Endometrial microvascular endothelial cells (primary cell): ENCODE measurements around a stretch of chr2.

- RAMPAGE, long total RNA: no peak
Measured at GRCh38 chr2:178242070-178242799, 47.9 kb downstream of the OSBPL6 start.

- RAMPAGE, long total RNA: no peak
Measured at GRCh38 chr2:178570376-178570979, 90.2 kb downstream of the PLEKHA3 start.

- RAMPAGE, long total RNA: no peak
Measured at GRCh38 chr2:178586351-178587078, 106.3 kb downstream of the PLEKHA3 start.

- RAMPAGE, long total RNA: no peak
Measured at GRCh38 chr2:178618209-178618586, 137.9 kb downstream of the PLEKHA3 start.

DNA sequence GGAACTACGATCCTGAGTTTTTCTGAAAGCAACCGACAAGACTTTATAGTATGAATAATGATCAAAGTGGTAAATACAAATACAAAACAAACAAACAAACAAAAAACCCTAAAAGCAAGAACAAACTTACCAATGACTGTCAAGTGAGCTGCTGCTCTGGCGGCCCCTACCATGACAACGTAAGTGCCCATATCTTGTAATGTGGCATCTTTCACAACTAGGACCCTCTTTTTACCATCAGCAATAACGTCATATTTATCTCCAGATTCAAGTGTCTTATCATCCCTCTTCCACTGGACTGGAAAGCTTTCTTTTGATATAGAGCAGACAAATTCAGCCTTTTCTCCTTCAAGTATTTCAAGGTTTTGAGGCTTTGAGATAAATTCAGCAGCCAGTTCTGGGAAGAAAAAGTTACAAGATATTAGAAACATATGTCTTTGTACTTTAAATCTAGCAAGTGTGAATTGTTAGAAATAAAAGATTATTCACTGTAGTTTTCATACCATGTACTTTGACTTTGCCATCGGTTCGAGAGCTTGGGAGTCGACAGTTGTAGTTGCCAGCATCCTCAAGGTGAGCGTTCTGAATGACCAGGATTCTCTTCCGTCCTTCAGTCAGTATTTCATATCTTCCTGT, 140.8 kb downstream of the PLEKHA3 start:
- RAMPAGE, long total RNA: no peak

- RAMPAGE, long total RNA: no peak
Measured at GRCh38 chr2:178748259-178748730, 58.9 kb downstream of the TTN start.

GRCh38 chr2:178819977-178820490, 12.8 kb upstream of the TTN start:
- RAMPAGE, long total RNA: no peak

DNA sequence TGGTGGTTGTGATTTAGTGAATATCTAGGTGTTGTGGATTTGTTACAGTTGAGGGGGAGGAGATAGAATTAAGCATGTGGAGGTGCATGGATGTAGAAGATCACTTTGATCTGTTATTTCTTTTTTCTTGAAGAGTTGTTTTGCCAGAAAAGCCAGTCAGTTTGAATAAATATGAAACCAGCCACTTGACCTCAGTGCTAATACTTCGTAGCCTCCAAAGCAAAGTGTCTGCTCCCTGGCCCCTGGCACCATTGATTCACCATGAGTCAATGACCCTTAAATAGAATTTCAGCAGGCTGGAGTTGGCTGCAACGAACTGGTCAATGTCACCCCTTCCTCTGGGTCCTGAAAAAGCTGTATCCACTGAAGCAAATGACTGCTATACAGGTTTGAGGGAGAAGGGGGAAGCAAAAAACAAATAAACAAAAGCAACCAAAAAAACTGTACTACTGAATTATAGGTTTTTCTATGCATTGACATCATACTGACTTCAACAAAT, 57.9 kb upstream of the TTN start:
- RAMPAGE, long total RNA: no peak

DNA sequence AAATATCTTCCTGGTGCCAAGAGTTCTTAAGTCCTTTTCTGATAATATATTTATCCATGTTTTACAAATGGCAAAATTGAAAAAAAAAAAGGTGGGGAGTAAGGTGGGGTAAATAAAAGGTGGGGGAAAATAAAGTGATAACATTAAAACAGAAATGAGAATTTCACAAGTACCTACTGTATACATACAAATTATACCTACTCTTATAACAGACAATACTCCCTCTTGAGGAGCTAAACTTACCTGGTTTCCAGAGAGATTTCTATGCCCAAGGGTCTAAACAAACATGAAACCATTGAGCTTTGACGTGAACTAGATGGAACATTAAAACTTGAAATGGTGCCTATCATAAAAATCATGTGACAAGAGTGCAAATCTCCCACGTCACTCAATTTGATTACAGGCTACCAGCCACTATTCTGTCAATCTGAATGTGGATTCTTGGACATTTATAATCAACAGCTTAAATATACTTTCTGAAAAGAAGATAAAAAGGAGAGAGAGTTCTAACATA, 297.0 kb upstream of the SESTD1 start:
- RAMPAGE, long total RNA: no peak

DNA sequence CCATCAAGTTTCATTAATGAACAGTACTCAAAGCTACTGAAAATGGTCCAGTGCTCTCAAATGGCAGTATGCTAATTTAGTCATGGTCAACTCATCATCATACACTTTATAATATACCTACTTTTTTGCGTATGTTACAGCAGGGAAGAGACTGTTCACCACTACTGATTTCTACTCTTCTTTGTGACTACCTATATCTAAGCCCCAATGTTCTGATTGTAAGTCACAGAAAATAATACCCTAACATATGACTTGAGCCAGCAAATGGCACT, 267.2 kb downstream of the ZNF385B start:
- RAMPAGE, long total RNA: no peak

DNA sequence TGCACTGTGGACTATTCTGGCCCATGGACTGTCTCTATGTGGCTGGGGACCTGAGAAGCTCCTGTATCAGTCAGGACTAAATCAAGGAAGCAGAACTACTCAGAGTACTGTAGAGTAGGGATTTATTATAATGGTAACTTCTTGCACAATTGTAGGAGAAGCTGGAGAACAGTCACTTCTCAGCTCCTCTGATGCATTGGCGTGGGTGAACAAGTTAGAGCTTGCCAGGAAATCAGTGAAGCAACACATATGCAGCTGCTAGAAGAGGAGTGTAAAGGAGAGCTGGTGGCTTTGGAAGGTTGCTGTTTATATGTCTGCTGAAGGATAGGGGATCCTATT, 215.5 kb upstream of the CWC22 start:
- RAMPAGE, long total RNA: no peak

DNA sequence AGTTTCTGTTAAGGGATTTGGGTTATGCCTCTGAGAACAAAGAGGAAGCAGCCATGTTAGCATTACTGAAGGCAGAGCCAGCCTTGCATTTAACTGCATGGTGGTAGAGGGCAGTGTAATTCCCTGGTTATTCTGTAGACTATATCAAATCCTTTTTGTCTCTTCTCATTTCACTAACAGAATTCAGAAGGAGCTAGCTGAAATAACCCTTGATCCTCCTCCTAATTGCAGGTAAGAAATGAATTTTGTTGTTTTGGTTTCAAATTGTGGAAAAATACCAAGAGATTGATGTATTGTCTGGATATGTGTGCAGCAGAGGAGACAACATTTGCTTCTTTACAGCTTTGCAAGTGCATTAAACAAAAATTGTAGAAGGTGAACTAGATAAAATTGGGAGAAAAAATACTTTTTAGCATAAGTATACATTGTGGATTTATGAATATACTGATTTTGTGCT, 3.5 kb downstream of the UBE2E3 start:
- RAMPAGE, long total RNA: no peak

DNA sequence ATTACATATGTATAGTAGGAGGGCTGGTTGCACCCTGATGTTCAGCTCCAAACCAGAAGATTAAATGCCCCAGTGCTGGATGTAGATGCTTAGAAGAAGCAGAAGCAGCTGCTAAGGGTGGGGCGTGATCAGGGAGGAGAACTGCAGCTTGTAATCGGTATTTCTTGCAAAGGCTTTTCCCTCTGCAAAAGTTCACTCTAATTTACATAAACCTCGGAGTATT, 145.3 kb upstream of the ITGA4 start:
- RAMPAGE, long total RNA: no peak

GRCh38 chr2:181411039-181411551, 46.1 kb upstream of the ITGA4 start:
- RAMPAGE, long total RNA: no peak

GRCh38 chr2:181900076-181901157, 8.9 kb downstream of the ITPRID2 start:
- RAMPAGE, long total RNA: no peak

- RAMPAGE, long total RNA: no peak
Measured at GRCh38 chr2:181901582-181902854, 10.5 kb downstream of the ITPRID2 start.

- RAMPAGE, long total RNA: no peak
Measured at GRCh38 chr2:182761938-182762137, 45.8 kb downstream of the DNAJC10 start.

DNA sequence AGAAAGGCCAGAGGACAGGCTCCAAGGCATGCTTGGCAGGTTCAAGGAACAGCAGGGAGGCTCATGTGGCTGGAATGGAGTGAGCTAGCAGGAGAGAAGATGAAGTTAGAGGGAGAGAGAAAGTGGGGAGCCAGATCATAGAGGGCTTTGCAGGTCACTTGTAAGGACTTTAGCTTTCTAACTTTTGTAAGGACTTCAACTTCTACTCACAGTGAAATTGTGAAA, 73.4 kb downstream of the FRZB start:
- RAMPAGE, long total RNA: no peak

DNA sequence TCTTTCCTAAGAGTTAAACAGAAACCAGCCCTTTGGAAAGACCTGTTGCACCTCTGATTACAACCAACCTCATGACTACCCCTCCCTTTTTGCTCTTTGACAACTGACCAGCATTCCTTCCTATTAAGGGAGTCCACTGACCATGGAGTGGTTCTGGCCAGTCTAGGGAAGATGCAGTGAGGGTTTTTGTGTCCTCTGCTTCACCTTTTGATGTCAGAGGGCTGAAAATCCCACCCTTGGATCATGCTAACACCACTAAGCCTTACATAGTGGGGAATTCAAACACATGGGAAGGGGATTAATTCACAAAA, 44.6 kb upstream of the FRZB start:
- RAMPAGE, long total RNA: no peak

- RAMPAGE, long total RNA: no peak
Measured at GRCh38 chr2:182962086-182962444, 76.2 kb downstream of the NCKAP1 start.